Jejunum (tissue), 1 donor: ENCODE measurements around a stretch of chr3.

- PRO-cap = no peak
Observed at GRCh38 chr3:169699396-169700204, 36.1 kb upstream of the MECOM start.

GRCh38 chr3:170007141-170007340 is 30.8 kb upstream of the GPR160 start:
- PRO-cap = no peak

DNA sequence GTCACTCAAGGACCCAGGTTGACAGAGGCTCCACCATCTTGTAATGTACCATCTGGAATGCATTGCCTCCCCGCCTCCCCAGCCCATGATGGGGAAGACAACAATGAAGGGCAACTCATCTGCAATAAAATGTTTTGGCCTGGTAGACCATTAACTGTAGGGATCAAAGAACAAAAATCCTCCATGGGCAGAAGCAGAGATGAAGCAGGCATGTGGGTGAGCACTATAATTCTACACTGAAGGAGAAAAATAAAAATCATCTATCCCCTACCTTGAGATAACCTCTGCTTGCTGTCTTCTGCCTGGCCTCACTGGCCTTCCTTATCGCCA is 37.7 kb downstream of the GPR160 start:
- PRO-cap = no peak

- PRO-cap = no peak
Observed at GRCh38 chr3:170178662-170178954, 2.9 kb downstream of the PHC3 start.

- PRO-cap = no peak
Observed at GRCh38 chr3:170222637-170223577, 683 bp downstream of the PRKCI start.

DNA sequence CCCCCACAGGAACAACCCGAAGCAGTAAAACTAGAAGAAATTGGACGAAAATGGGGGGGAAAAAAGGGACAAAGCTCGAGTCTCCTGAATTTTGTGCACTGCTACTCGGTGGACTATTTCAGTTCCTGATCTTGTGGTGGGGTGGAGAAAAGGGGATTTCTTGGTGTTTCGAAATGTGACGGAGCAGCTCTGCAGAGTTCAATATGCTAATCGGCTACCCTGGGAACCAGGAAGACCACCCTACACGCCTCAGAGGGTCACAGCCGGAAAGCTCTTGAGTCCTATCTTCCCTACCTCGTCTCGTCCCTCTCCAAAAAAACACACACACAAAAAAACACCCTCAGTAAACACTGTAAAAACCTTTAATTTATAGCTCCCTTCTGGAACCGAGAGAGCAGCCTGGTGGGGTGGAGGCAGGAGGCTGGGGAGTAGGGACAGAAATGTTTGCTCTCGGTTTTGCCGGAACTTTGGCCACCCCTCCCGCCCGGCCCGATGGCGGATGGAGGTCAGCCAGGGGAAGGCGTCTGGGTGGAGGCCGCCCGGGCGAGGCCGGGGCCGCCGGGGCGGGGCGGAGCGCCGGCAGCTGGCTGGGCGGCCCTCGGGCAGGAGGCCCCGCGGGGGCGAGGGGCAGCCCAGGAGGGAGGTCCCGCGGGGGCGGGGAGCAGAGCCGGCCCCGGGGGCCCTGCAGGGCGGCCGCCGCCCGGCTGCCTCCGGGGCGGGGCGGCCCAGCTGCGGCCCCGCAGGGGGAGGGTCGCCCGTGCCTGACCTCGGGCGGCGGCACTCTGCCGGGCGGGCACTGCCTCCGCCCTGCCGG is 1.0 kb upstream of the SKIL start:
- PRO-cap = bidirectional peak, plus-strand start at position 664 of the sequence, minus-strand start at position 501 of the sequence

GRCh38 chr3:170470660-170471098 is 52.0 kb downstream of the CLDN11 start:
- PRO-cap = no peak

- PRO-cap = unidirectional peak, plus-strand start at chr3:170978676
Observed at GRCh38 chr3:170978430-170978804, 48.1 kb downstream of the SLC2A2 start.

DNA sequence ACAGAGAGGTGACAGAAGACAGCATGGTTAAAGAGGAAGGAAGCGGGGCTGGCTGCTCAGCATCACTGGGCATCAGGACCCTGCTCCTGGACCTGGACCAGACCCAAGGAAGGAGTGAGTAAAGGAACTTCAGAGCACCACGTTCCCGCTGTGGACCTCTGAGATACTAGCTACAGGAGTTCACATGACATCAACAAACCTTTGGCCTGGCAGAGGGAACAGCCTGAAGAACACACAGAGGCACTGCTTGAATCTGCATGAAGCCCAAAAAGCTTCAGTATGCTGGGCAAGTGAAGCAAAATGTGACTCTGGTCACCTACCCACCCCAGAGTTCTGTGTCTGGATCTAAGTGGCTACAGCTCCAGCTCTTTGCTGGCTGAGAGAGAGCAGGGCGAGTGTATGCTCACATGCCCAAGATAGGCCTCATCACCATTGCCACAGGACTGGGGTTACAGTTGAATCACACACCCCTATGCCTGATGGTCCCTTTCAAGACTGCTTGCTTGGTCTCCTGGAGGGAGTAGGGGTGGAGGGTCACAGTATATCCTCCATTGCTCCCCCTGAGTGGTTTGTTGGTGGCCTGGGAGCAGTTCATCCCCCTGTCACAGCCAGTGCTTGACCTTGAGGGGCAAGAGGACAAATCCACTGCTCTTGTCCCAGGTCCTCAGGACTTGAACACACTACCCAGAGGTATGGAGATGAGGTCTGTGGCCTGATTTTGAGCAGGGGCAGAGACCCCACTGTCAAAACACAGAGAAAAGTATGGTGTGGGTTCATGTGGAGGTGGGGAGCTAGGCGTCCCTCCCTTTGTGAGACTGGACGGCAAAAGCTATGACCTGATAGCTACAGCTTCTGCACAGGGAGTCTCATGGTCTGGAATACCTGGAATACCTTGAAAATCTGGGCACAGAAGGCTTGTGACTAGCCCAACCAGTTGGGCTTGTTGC is 37.9 kb downstream of the SLC2A2 start:
- PRO-cap = no peak

- PRO-cap = no peak
Observed at GRCh38 chr3:171129539-171130110, 103.1 kb upstream of the SLC2A2 start.

DNA sequence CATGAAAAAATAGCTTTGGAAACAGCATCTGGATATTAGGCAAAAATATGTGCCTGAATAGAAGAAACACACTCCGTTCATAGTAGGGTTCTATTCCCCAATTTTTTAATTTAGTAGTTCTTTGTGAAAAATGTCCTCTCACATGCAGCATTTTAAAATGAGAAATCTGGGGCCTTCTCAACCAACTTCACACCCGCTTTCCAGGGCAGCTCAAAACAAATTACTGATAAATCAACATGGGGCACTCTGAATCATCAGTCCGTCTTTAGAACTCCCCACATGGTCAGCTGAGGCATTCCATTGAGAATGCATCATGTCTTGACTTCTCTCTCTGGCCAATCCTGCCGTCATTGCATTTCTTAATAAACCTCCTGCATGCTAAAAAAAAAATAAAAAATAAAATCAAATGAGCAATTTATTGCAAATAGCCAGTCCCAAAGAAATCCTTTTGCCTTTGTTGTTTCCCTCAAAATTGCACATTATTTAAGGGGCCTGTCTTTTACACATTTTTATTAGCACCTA is 175.9 kb downstream of the TNIK start:
- PRO-cap = no peak

DNA sequence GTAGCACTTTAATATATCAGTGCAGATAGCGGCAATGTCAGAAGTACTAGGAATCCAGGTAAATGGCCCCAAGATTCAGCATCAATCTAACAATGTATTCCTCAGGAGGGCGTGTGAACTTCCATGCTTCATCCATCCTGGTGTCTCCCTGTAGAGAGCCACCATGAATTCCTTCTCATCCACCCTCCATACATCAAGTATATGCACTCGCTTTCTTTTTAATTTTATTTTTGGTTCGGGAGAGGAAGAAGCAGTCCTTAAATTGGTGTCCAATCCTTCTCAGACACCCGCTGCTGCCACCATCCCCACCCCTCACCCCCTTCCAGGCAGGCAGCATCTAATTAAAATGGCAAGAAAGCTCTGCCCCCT is 1.6 kb downstream of the TNIK start:
- PRO-cap = no peak

- PRO-cap = no peak
Observed at GRCh38 chr3:171678918-171679334, 131.4 kb downstream of the PLD1 start.

DNA sequence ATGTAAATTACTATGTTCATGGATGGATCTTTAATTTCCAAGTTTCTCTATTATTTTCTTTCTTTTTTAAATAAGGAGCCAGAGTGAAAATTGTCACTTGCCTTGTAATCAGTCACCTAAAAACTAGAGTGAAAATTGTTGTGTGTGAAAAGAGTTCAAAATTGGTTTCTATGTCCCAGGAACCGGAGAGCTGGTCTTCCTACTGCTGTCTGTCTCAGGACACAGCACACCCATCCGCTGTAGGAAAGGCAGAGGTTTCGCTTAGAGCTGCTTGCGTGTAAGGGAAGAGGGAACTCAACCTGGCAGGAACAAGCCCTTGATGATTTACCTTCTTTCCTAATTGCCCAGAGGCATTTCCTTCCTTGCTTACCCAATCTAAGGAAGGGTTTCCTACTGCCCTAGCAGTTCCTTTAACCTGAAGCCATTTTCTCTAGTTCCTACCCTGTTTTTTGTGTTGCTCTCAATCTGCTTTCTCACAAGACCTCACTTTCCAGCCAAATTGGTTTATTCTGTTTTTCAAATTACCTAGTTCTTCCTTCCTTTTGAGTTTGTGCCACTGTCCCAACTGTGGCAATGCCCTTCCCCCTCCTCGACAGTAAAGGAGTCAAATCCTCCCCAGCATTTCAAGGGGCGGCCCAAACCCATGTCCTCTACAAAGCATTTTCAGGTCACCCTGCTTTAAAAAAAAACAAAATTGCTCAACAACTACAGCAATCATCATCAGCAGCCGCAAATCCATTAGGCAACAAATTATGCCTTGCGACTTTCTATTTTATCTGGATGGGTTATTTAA is 33.0 kb downstream of the PLD1 start:
- PRO-cap = no peak

- PRO-cap = no peak
Observed at GRCh38 chr3:171792387-171793129, 17.7 kb downstream of the PLD1 start.

DNA sequence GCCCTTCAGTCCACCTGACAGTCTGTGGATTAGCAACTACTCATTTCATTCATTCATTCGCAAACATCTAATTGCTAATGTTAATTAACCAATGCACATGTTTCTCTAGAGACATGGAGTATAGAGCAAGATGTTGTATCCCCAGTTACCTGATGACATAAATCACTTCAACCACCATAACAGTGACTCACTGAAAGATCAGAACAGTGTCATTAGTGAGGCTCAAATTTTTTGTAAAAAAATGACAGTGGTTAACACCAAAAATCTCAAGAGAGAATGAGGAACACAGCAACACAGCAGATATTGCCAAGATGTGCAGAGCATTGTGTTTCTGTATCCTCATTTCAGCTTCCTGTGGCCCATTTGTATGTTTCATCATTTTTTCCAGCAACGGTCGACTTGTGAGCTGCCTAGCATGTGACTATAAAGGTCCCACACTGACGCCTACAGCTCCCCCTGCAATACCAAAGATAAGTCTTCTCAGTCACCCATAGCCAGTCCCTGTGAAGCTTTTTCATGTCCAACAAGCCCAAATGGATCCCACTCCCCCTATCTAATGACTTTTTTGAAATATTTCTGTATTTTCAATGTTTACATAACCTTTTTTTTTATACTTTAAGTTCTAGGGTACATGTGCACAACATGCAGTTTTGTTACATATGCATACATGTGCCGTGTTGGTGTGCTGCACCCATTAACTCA is 3.8 kb upstream of the PLD1 start:
- PRO-cap = no peak

GRCh38 chr3:171874203-171875291 is 31.4 kb downstream of the TMEM212 start:
- PRO-cap = no peak

GRCh38 chr3:171883482-171883824 is 40.3 kb downstream of the TMEM212 start:
- PRO-cap = no peak

- PRO-cap = no peak
Observed at GRCh38 chr3:171944787-171945140, 94.6 kb upstream of the FNDC3B start.

DNA sequence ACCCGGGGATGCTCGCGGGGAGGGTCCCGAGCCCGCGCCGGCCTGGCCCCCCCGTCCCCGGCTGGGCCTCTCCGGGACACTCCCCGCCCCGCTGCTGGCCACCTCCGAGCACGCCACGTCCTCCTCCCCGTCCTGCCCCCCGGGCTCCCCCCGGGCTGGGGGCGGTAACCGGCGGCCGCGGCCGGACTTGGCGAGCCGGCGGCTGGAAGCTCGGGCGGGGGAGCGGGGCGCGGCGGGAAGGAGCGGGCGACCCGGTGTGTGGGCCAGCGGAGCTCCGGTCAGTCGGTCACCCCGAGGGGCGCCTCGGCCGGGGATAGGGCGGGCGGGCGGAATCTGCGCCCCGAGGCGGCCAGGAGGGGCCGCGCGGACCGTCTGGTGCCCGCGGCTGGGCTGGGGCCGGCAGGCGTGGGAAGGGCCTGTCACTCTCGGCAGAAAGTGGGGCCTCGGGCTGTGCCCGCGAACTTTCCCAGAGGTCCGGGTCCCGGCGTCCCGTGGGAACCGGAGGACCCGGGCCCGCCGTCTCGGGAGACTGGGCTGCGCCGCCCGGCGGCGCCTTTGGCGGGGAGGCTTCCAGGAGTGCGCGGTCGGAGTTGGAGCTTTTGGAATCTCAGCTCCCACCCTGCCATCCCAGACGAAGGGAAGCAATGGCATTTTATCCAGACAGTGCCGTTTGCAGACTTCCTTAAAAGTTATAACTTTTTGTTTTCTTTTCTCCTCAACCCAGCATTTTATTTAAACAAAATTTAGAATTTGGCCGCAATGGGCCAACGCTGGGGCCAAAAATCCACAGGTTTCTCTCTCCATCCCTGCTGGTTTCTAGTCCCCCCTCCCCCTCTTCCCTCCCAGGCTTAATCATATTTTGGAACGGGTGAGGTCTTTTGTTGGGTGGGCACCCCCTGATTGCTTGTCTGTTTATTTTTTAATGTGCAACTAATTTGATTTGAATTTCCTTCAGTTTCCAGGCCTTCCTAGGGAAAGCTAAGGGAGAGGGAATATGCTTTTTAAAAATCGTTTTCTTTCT is 1.3 kb downstream of the FNDC3B start:
- PRO-cap = bidirectional peak, plus-strand start at position 193 of the sequence, minus-strand start outside the sequence; bidirectional peak, plus-strand start at position 555 of the sequence, minus-strand start at position 578 of the sequence